ENCODE data around the gene AP3D1.

- PRO-cap, result no peak
These were observed 2.1 kb downstream of the ADAT3 start for GRCh38 chr19:1907283-1907733.

- PRO-cap, result unidirectional peak, plus-strand start at chr19:2016191; unidirectional peak, plus-strand start at chr19:2016226
These were observed 657 bp upstream of the BTBD2 start for GRCh38 chr19:2016026-2016716.

- PRO-cap, result no peak
These were observed 7.6 kb downstream of the MKNK2 start for GRCh38 chr19:2043284-2043926.

DNA sequence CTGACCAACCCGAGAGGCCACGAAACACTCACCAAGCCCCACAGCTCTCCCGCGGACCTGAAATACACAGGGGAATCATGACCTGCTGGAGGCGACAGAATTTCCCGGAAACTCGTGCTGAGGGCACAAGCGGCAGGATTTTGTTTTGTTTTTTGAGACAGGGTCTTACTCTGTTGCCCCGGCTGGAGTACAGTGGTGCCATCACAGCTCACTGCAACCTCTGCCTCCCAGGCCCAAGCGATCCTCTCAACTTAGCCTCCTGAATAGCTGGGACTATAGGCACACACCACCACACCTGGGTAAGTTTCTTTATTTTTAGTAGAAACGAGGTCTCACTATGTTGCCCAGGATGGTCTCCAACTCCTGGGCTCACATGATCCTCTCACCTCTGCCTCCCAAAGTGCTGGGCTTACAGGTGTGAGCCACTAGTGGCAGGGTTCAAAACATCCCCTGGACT lies 17.5 kb downstream of the MOB3A start:
- PRO-cap, result no peak

GRCh38 chr19:2091901-2092186 lies 4.3 kb downstream of the MOB3A start:
- PRO-cap, result no peak

- PRO-cap, result no peak
These were observed 704 bp downstream of the IZUMO4 start for GRCh38 chr19:2097343-2097894.

GRCh38 chr19:2110492-2111136 lies 13.9 kb downstream of the IZUMO4 start:
- PRO-cap, result no peak

GRCh38 chr19:2135517-2135906 lies 15.9 kb downstream of the AP3D1 start:
- PRO-cap, result no peak

GRCh38 chr19:2150837-2151784 lies at the start of gene AP3D1:
Gene AP3D1 (minus strand): TSS chr19:2151566.
- PRO-cap, result bidirectional peak, plus-strand start at chr19:2151862, minus-strand start at chr19:2151551

GRCh38 chr19:2181315-2182135 lies 17.8 kb downstream of the DOT1L start:
- PRO-cap, result no peak

DNA sequence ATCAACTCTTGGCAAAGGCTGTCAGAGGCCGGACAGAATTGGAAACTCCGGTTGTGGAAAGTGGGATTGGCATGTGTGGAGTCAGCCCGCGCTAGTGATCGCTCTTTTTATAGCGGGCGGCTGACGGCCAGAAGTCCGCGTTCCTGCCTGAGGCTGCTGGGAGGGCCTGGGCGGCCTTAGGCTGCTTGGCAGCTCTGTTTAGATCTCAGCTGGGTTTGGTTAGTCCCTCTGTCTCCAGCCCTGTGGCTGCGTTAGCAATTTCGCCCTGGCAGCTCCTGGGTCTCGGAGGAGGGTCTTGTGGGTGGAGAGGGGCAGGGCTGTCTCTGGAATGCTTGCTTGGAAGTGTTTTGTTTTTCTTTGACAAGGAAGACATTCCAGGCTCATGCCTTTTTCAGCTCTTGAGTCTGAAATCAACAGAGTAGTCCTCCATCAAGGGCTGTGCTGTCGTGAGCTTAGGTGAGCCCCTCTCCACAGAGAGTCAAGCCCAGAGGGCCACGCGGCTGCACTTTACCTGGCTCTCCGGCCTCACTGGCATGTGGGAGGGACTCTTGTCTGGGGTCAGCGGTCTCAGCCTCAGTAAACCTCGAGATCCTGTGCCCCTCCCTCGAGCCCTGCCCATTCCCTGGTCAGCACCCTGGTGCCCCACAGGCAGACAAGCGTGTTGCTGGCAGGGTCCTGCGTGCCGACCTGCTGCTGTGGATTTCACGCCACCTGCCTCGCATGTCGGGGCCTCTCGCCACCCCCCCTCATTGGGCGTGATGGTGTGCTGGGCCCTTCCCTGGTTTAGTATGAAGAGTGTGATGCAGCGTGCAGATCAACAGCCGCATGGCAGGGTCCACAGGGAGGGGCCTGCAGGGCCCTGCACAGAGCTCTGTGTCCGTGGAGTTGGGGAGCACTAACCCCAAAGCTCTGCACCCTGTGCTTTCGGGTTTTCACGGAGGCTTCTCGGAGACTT lies 22.6 kb downstream of the DOT1L start:
- PRO-cap, result no peak

DNA sequence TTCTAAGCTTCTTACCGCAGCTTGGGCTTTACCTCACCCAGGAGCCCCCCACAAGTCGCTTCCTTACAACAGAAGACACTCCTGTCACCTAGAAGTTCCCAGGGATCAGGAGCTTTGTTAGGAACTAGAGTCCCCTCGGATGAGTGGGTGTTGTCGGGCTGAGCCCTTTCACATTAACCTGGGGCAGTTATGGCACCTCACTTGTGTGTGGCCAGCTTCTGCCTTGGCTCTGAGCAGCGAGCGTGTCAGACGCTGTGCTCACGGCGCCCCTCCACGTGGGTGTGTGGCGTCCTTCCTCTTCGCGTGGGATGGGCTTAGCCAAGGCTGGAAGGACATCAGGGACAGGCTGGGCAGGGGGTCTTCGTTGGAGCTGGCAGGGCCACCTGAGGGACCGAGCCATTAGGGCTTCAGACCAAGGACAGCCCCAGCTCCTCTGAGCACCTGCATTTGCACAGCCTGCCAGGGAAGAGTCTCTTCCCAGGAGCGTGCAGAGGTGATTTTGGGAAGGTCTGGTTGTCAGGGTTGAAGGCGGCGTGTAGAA lies 23.4 kb downstream of the DOT1L start:
- PRO-cap, result no peak

DNA sequence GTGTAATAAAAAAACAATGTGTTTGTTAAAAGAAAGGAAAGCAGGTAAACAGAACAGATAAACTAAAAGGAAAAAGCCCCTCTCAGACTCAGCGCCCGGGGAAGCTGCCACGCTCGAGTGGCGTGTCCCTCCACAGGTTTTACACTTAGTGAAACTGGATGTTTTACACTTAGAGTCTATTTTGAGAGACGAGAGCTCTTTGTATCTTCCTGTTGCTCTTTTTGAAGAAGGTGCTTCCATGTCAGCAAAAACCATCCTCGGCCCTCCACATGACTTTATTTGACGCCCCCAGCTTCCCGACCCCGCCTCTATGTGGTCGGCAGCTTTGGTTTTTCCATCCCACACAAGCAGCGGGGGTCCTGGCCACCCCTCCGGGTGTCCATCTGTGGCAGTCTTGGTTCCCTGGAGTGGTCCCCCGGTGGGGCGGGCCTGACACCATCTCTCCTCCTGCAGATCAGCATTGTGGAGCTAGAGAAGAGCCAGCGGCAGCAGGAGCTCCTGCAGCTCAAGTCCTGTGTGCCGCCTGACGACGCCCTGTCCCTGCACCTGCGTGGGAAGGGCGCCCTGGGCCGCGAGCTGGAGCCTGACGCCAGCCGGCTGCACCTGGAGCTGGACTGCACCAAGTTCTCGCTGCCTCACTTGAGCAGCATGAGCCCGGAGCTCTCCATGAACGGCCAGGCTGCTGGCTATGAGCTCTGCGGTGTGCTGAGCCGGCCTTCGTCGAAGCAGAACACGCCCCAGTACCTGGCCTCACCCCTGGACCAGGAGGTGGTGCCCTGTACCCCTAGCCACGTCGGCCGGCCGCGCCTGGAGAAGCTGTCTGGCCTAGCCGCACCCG lies 20.1 kb downstream of the PLEKHJ1 start:
- PRO-cap, result no peak

DNA sequence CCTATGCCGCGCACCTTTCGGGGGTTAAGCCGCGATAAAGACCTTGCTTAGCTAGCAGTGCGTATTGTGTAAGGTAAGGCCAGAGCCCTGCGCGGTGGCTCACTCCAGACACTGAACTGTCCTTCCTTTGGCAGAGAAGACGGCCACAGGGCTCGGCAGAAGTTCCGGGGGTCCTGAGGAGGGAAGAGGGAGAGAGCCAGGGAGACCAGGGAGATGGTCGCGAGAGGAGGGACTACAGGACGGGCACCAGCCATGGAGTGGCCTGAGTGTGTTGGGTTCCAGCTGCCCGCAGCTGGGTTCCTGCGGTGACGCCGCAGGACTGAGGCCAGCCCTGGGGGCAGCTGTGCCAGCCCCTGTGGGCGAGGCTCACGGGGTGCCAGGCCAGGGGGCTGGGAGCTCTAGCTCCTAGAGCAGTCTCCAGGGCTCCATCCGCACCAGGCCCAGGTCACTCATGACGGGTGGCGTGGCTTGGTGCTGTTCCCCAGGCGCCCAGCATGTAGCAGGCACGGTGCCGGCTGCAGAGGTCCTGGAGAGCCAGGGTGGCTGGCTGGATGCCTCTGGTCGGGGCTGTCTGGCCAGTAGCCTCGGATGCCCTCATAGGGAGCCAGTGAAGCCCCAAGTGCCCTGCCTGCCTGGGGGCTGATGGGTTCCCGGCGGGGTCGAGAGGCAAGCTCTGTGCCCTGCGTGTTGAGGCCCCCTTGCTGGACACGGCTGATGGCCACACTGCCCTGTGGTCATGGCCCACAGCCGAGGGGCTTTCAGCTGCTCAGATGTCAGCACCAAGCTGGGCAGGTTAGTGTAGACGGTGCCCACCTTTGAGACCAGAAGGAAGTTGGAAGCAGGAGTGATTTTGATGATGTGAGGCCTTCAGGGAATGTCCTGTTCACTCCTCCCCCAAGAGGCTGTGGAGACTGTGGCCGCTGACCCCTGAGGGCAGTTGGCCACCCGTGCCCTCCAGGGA lies 7.5 kb downstream of the PLEKHJ1 start:
- PRO-cap, result no peak

DNA sequence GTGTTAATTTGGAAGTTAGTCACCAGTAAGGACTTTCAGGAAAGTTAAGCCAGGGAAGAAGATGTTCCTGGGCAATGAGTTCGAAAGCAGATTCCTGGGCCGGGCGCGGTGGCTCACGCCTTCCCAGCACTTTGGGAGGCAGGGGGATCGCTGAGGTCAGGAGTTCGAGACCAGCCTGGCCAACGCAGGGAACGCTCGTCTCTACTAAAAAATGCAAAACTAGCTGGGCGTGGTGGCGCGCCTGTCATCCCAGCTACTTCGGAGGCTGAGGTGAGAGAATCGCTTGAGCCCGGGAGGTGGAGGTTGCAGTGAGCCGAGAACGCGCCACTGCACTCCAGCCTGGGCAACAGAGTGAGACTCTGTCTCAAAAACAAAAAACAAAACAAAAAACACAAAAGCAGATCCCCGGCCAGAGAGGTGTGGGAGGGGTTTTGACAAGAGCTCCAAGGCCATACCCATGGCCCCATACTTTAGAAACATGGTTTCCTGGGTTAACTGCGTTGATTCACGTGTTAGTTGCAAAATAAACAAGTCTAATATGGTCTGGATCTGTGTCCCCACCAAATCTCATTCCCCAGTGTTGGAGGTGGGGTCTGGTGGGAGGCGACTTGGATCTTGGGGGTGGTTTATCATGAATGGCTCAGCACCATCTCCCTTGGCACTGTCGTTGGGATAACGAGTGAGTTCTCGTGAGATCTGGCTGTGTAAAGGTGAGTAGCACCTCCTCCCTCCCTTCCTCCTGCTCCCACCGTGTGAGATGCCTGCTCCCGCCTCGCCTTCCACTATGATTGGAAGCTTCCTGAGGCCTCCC lies 5.1 kb downstream of the PEAK3 start:
- PRO-cap, result no peak

DNA sequence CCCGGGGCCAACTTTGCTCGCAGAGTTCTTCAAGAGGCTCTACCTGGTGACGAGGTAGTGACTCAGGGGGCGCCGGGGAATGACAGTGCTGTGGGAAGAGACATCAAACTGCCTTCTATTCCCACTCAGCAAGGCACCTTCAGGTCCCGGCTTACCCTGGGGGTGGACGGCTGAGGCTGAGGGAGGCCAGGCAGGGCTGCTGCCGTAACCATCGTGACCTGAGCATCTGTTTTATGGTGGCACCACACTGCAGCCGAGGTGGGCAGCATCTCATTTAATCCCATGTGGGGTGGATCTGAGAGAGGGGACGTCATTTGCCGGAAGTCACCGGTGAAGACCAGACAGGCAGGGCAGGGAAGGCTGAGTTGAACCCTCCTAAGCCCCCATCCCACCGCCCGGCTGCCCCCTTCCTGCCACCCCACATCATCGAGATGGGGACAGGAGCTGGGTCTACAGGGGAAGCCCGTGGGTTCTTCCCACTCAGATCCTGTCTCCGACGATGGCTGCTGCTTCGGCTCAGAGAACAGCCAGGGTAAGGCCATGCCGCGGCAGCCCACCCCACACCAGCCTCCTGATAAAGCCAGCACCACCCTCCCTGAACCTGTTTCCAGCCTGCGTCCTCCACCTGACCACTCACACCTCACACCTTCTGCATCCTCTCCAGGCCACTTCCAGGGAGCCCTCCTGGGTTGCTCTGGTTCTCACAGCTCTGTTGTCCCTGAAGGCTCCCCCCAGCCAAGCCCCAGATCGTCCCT lies 1.4 kb downstream of the LINGO3 start:
- PRO-cap, result no peak

DNA sequence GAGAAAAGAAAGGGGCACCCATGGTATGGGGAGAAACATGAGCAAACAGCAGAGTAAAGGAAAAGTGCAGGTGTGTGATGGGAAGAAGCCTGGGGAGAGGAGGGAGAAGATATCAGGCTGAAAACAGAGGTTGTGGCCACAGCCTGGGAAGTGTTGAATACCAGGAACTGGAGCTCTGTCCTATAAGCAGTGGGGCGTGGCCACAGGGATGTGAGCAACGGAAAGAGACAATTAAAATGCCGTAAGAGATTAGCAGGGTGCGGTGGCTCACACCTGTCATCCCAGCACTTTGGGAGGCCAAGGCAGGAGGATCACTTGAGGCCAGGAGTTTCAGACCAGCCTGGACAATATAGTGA lies 24.1 kb downstream of the TIMM13 start:
- PRO-cap, result no peak

- PRO-cap, result no peak
These were observed 7.4 kb upstream of the TIMM13 start for GRCh38 chr19:2434735-2435296.

DNA sequence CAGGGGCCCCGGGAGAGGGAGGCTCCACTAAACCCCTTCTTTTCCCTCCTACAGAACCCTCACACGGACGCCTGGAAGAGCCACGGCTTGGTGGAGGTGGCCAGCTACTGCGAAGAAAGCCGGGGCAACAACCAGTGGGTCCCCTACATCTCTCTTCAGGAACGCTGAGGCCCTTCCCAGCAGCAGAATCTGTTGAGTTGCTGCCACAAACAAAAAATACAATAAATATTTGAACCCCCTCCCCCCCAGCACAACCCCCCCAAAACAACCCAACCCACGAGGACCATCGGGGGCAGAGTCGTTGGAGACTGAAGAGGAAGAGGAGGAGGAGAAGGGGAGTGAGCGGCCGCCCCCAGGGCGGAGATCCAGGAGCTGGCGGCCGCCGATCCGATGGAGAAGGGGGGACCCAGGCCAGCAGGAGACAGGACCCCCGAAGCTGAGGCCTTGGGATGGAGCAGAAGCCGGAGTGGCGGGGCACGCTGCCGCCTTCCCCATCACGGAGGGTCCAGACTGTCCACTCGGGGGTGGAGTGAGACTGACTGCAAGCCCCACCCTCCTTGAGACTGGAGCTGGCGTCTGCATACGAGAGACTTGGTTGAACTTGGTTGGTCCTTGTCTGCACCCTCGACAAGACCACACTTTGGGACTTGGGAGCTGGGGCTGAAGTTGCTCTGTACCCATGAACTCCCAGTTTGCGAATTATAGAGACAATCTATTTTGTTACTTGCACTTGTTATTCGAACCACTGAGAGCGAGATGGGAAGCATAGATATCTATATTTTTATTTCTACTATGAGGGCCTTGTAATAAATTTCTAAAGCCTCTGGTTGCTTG lies 1.7 kb downstream of the GADD45B start:
- PRO-cap, result bidirectional peak, plus-strand start at position 53 of the sequence, minus-strand start outside the sequence; bidirectional peak, plus-strand start at position 617 of the sequence, minus-strand start at position 512 of the sequence

- PRO-cap, result no peak
These were observed 15.2 kb downstream of the GADD45B start for GRCh38 chr19:2491065-2491649.